Measurements from ENCODE around the gene VGF.

- RRBS, result 14% methylated on average over 55 of the region's 105 CpGs
Measured at GRCh38 chr7:101162462-101163541, 2.6 kb downstream of the VGF start.

DNA sequence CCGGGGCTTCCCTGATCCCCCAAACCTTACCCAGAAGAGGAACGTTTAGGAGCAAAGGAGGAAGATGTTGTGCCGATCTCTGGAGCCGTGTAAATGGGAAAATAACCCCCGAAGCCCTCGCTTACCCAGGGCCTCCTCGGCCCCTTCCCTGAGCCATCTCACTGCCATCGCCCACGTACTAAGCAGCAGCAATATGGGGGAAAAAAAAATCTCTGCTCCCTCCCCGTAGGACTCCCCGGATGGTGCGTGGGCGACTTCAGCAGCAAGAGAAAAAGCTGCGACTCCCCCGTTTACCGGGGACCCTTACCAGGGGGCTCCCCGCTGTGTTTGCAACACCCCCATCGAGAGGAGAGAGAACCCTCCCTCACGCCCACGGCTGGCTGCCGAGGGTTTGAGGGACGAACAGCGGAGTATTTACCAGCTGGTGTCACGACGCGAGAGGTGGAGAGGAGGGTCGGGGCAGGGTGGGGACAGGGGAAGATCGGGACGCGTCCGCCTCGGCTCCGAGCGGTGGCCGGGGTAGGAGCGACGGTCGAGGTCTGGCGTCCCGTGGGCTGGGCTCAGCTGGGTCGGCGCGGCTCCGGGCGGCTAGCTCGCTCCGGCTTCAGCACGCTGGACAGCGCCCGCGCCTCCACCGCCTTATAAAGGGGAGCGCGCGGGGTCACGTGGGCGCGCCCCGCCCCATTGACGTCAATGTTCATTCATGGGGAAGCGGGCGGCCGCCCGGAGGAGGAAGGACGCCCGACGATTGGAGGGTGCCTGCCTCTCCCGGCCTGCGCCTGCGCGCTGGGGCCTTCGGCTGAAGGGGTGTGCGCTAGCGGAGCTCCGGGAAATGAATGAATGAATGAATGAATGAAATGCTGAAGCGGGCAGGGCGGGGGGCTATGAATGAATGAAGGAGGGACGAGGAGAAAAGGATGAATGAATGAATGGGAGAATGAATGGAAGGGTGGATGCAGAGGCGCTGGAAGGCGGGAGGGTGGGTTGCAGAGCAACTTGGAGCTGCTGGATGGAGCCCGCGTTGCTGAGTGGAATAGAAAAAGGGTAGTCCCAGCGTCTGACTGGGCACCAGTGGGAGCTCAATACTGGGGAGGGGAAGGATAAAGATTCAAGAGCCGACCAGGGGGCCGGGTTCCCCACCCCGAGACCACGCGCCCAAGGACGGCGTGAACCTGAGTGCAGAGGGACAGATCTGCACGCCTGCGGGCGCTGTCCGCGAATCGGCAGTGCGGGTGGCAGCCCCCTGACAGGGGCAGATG lies at the start of gene VGF:
TSS of gene VGF (minus strand) at position 614 of the 1,259 bp plus-strand sequence.
- RRBS, result 6% methylated on average over 28 of the region's 97 CpGs

- RRBS, result no CpG with 5 or more reads among the region's 19 CpGs
Measured at GRCh38 chr7:101166748-101167325, 1.5 kb upstream of the VGF start.

GRCh38 chr7:101171950-101172720 lies 6.8 kb upstream of the VGF start:
- RRBS, result no CpG with 5 or more reads among the region's 75 CpGs

- RRBS, result 68% methylated on average over 27 of the region's 79 CpGs
Measured at GRCh38 chr7:101201670-101202719, 1.2 kb upstream of the MOGAT3 start.

GRCh38 chr7:101234672-101235507 lies 2.7 kb downstream of the CLDN15 start:
- RRBS, result no CpG with 5 or more reads among the region's 16 CpGs

DNA sequence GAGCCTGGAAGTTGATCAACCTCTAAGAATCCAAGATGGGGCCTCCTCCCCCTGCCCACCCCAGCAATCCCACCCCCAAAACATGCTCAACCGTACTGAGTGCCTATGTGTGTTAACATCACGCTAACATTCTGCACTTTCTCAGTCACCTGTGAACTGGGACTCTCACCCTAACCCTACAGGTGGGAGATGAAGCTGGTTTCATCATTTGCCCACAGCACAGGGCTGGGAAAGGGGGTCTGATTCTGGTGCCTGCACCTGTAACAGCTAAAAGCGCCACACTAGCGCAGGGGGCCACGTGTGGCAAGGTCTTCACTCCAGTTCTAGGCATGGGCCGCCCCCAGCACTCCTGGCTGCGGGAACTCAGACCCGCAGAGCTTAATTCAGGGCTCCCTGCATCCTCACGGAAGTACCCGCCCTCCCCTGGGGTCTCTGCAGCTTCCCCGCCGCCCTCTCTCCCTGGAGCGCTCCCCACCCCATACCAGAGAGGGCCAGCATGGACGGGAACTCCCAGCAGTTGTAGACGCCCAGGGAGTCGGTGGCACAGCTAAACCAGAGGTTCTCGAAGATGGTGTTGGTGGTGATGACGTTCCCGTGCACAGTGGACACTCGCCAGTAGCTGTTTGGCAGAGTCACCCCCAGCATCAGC lies 595 bp downstream of the CLDN15 start:
- RRBS, result no CpG with 5 or more reads among the region's 20 CpGs

GRCh38 chr7:101289598-101290268 lies 31.9 kb downstream of the IFT22 start:
- RRBS, result no CpG with 5 or more reads among the region's 6 CpGs

GRCh38 chr7:101754449-101755318 lies 62.7 kb upstream of the CUX1 start:
- RRBS, result no CpG with 5 or more reads among the region's 26 CpGs

DNA sequence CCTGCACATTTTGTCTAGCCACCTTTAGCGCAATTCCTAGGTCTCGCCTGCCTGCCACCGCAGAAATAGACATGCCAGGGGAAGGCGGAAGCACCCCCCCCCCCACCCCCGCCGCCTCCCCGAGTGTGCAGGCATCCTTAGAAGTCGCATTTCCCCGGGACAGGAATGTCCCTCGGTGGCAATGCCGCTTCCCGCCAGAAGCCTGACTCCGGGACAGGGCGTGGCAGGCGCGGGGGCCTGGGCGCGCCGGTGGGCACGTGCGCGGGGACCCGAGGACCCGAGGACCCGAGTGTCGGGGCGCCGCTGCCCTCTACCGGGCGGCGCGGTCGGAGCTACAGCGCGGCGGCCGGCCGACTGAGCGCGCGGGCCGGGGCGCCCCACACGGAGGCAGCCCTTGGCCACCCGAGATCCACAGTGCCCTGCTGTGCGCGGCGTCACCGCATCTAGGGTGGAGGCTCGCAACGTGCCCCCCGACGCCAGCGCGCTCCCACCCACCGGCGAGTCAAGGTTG lies 3.4 kb upstream of the CUX1 start:
- RRBS, result 2% methylated on average over 16 of the region's 57 CpGs

DNA sequence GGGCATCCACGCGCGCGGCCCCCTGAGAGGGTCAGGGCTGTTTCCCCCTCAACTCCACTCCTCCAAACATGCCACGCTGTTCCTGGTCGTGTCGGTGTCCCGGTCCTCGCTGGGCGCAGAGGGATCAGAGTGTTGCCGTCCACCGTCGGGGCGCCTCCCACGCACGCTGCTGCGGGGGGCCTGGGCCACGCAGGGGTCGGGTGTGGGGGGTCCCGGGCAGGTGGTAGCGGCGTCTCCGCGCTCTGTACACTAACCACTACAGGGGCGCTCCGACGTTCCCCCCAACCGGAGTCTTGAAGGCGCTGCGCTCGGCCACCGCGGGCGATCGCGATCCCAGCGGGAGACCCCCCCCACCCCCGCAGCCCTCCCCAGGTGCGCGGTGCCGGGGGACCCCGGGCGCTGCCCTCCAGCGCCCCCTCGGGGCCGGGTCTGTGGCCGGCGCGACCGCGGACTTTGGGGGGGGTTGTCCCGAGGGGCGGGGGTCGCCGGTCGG lies 2.1 kb upstream of the CUX1 start:
- RRBS, result 1% methylated on average over 24 of the region's 56 CpGs

- RRBS, result no CpG with 5 or more reads among the region's 7 CpGs
Measured at GRCh38 chr7:101857400-101857560, 39.9 kb downstream of the CUX1 start.

DNA sequence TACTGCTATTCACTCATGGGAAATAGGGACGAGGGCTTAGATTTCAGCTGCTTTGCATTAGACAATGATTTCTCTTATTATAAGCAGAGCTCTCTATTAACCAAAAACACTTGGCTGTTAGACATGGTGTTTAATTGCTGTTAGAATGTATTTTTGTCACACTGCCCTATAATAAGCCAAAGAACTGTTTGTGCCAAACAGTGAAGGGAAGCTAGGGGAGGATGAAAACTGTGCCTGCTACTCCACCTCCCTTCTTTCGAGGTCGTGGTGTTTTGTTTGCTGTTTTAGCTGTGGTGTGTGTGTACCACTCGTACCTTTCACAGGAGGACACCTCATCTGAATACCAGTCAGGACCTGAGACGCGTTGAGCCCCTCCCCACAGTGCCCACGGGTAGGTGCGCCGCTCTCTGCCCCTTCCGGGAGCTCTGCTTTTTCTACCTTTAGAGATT lies 57.9 kb downstream of the CUX1 start:
- RRBS, result no CpG with 5 or more reads among the region's 10 CpGs

DNA sequence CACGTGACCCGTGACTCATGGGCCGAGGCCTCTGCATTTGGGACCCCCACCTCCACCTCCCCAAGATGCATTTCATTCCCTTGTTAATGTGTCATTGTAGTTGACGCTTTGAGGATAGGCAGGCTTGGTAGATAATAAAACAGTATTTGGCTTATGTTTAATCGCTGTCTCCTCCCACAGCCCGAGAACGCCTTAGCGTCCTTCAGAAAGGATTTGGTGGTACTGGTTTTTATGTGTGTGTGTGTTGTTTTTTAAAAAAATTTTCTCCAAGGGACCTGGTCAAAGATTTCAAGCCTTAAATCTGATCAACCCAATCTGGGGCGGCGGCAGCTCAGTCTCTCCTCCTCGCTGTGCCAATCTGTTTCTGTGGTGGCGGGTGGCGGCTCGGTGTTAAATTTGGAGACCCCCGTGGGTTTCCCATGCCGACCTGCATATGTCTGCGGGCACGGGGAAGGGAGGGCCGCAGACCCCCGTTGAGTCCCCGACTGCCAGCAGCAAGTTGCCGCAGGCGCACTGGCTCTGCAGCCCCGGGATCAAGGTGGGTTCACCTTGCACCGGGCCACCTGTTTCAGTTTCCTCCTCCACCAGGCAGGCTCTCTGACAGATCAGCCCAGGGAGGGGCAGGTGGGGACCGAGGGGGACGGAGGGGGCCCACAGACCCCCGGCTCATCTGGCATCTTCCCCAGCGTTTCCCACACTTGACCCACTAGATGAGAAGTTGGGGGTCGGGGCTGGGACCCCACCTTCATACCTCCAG lies 95.7 kb downstream of the CUX1 start:
- RRBS, result 83% methylated on average over 3 of the region's 30 CpGs

DNA sequence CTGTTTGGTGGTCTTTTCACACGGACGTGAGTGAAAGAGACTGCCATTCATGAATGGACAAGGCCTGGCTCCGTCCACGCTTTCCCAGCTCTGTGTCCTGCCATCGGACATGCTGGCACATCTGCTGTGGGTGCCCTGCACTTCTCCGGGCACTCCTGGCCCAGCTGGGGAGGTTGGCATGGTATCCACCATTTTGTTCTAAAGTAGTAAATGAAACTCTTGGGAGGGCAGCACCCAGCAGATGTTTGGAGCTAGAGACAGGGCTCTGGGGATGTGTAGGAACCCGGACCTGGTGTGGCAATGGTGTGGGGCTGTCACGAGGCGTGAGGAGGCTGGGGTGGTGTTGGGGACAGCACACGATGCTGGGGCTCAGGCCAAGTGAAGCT lies 118.0 kb downstream of the CUX1 start:
- RRBS, result no CpG with 5 or more reads among the region's 10 CpGs

DNA sequence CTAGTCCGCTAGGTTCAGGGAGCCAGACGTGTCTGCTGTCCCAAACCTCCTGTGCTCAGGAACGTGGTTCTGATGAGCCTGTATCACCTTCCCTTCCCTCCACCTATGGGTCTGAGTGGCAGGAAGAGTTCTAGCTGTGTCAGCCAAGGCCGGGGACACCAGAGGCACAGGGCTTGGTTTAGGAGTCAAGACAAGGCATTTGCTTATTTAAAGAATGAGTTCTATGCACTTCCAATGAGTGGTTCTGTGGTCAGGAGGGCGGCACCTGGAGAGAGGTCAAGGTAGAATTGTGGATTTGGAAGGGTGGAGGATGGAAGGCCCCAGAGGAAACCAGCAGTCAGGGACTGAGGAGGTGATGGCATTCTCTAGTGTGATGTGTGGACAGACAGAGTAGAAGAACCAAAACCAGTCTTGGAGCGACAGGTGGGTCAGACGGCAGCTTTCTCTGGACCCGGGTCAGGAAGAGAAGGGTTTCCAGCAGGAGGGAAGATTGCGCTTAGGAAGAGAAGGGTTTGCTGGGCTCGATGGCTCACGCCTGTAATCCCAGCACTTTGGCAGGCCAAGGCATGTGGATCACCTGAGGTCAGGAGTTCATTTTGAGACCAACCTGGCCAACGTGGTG lies 128.4 kb downstream of the CUX1 start:
- RRBS, result no CpG with 5 or more reads among the region's 12 CpGs

- RRBS, result no CpG with 5 or more reads among the region's 15 CpGs
Measured at GRCh38 chr7:102024714-102025296, 207.4 kb downstream of the CUX1 start.

DNA sequence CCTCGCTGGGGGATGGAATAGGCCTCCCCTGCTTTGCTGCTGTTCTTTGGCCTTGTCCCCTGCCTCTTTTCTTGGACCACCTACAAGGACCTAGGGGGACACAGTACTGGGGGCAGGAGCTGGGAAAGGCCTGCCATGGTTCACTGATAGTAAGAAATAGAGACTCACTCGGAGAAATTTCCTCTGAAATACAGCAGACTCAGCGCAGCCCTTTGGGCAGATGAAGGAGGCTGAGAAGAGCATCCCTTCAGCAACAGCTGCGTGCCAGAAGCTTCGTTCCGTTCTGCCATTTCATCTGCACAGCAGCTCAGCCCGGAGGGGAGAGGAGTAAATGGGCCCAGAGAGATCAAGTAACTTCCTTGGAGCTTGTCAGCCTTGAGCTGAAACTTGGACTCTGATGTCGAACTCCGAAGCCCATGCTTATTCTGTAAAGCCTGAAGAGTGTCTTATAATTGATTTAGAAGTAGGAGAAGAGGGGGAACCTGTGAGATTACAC lies 231.7 kb downstream of the CUX1 start:
- RRBS, result no CpG with 5 or more reads among the region's 9 CpGs

GRCh38 chr7:102111025-102111978 lies 175.4 kb upstream of the SH2B2 start:
- RRBS, result 96% methylated on average over 6 of the region's 34 CpGs

- RRBS, result no CpG with 5 or more reads among the region's 13 CpGs
Measured at GRCh38 chr7:102273914-102274452, 12.7 kb upstream of the SH2B2 start.

Measured in Jurkat, Clone E6-1 (cell line).